ENCODE measurements around a stretch of chr10.

DNA sequence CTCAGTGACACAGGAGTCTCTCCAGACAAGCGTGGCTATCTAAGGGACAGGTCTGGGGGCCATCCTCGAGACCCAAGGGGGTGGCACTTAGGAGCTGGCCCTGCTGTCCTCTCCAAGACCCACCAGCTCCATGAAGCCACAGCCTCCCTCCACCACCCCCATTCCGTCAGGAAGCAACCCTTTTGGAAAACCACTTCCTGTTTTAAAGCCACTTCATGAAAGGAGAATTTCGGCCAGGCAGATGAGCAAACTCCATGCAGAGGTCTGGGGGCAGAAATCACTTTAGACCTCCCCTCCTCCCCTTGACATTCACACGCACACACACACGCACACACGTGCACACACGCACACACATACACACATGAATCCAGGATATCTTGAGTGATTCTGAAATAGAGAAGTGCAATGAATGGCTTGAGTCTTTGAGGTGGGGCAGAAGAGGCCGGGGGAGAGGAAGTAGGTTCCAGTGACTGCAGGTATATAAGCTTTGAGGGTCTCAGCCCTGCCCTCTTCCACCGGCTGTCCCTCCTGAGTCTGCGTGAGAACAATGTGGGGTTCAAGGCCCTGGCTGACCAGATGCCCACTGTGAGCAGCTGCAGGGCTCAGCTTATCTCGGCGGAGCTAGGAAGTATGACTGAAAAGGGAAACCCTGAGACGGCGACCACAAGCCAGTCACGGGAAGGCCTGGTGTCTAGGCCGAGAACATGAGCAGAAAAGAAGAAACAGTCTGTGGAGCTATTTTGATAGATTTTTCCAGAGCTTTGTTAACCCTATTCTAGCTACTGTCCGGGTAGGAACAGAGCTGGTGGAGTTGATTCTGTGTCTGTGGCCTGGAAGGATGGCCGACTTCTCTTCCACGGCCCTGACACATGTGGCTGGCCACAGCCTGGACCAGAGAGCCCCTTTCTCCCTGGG is 24.9 kb downstream of the RGS10 start:
- PRO-cap, result no peak

GRCh38 chr10:119537508-119537912 is 5.0 kb downstream of the RGS10 start:
- PRO-cap, result no peak

GRCh38 chr10:119541371-119541940 is 1.1 kb downstream of the RGS10 start:
- PRO-cap, result no peak

DNA sequence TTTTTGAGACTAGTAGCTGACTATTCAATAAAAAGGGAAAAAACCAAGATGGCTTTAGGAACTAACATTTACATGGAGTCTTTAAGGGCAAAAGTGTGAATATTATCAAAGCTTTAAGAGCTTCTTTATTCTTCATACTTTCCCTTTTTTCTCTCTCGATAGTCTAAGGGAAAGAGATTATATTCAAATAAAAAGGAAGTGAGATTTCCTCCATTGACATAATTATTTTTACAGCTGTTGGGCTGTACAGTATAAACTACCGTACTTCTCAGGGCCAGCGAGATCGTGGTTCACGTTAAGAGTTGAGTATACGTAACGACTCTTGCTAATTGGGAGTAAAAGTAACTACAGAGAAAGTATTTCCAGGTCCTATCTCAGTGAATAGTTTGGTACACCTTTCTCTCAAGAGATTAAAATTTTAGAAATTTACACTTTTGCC is 57.7 kb downstream of the INPP5F start:
- PRO-cap, result no peak

DNA sequence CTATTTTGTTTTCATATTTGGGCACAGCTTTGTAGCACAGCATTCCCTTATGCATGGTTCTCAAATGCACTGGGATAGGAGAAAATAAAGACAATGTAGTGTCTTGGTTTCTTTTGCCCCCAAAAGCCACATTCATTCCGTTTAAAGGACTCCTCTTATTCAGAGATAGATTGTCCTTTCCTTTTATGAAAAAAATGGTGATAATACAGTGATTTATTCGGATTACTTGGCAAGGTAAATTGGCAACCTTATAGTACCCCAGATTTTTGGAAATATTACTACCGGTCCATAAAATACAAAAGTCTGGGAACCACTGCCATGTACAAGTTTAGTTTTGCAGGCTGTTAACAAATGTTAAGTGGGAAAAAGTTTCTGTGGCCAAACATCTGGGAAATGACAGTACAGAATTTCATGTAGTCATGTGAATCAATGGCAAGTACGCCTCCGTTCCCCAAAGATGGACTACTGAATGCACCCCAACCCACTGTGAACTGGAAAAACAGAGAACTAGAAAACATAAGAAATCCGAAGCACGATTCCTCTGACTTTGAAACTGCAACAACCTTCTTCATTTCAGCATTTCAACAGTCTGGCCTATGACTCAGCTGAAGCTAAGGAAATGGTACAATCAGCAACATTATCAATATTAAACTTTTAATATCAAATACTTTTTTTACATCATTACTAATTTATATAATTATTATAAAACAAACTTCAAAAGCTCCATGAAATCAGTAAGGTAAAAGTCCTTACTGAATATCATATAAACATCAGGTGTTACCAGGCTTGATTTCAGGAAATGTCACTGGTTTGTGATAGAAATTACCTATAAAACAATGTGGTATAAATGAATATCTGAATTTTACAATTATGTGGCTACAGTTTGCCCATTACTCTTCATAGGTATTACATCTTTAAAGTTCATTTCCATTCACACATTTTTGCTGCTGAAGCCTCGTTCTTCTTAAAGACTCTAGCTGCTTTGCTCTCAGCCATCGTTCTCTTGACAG is 41.8 kb downstream of the MCMBP start:
- PRO-cap, result no peak

GRCh38 chr10:119852788-119853377 is 19.8 kb downstream of the MCMBP start:
- PRO-cap, result no peak

DNA sequence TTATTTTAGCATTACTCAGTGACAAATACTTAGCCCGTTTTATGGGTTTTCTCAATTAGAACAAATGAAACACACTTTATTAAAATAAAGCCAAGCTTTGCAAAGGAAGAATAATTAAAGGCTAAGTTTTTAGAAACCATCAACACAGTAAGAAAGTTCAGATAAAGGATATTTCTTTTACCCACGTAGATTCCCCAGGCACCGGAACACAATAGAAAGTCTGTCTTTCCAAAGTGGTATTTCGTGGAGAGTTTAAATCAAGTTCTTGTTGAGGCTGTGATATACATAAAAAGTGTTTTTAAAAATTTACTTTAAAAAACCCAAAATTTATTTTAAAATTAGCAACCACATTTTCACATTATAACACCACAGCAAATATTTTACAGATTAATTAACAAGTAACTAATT is 15.5 kb downstream of the MCMBP start:
- PRO-cap, result no peak

GRCh38 chr10:121553669-121554229 is 44.5 kb downstream of the FGFR2 start:
- PRO-cap, result no peak

DNA sequence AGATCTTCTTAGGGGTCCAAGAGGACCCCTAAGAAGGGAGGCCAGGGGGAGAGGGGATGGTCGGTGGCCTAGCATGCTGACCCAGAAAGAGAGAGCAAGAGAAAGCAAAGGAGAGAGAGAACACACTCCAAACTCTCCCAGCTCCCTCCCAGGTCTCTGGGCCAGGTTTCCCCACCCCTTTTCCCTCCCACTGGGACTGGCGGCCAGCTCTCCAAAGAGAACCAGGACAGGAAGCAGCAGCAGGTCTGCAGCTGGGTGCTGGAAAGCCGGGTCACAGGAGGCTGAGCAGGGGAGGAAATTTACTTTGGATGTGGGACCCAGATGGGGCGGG is 70.4 kb upstream of the FGFR2 start:
- PRO-cap, result no peak

DNA sequence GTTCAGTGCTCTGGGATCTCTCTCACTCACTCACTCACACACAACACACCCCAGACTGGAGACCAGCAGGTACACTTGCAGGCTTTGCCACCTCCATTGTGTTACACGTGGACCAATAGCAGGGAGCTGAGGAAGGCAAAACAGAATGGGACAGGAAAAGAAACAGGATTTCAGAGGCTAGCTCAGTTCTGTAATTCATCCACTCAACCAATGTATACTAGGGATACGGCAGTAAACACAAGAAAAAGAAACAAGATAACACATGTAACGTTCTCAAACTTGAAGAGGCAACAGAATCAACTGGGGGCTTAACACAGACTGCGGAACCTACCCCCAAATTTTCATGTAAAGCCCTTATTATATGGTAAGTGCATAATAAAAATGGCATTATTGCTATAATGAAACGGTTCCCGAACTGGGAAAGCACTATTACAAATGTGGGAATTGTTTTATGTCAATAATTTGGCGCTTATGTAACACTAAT is 1.5 kb downstream of the NSMCE4A start:
- PRO-cap, result no peak

- PRO-cap, result no peak
Measured at GRCh38 chr10:122054303-122054938, 65.5 kb downstream of the TACC2 start.

DNA sequence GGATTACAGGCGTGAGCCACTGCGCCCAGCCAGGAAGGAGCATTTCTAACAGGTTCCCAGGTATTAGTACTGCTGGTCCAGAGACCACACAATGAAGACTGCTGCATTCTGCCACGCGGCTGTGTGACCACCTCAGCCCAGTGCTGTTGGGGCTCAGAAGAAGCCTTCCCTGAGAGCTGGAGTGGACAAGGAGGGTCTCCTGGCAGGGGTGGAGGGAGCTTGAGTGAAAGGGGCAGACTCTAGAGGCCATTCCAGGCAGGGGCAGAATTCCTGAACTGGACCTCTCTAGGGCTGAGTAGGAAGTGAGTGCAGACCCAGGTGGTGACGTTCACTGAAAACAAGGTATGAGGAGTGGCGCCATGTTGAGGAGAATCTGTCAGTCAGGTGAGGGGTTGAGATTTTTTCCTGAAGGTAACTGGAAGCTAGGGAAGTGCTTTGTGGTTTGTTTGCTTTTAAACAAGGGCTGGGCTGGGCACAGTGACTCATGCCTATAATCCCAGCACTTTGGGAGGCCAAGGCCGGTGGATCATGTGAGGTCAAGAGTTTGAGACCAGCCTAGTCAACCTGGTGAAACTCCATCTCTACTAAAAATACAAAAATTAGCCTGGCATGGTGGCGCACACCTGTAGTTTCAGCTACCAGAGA is 67.6 kb downstream of the TACC2 start:
- PRO-cap, result no peak

GRCh38 chr10:122099061-122099531 is 110.1 kb downstream of the TACC2 start:
- PRO-cap, result no peak

DNA sequence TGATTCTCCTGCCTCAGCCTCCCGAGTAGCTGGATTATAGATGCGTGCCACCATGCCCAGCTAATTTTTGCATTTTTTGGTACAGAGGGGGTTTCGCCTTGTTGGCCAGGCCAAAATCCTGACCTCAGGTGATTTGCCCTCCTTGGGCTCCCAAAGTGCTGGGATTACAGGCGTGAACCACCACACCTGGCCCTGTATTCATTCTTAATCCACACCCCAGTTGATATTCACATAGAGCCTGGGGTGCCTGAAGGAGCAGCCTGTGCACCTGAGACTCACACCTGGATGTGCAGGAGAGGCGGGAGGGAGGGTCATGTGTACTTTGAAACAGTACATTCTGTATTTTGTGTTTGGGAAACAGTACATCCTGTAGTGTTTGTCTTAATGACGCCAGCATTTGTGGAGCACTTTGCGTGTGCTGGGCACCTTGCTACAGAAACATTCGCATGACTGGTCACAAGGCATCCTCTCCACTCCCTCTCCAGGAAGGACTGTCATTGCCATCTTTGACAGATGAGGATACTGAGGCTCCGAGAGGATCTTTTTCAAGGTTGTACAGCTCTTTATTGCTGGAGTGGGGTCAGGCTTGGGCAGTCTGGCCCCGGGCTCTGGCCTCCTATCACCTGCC is 132.0 kb downstream of the TACC2 start:
- PRO-cap, result no peak

DNA sequence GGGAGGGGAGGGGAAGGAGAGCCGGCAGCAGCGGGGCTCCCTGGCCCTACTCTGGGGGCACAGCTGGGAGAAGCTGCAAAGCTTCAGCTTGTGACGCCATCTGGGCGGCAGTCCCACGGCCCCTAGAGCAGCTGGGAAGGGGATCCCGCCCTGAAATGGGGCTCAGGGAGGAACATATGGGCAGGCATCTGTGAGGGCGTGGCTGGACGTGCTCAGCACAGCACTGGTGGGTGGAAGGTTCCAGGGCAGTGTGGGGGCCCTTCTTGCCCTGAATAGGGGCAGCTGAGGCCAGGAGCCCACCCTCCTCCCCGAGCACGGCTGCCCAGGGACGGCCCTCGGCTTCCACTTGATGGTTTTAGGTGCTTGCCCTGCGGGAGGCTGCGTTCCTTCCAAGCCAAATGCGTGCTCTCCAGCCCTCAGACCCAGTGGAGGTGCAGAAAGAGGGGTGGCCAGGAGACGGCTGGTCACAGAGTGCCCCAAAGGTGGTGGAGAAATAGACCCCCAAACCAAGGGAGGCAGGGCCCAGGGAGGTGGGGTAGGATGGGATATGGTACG is 120.9 kb upstream of the BTBD16 start:
- PRO-cap, result no peak

GRCh38 chr10:122152363-122152973 is 118.6 kb upstream of the BTBD16 start:
- PRO-cap, result no peak

GRCh38 chr10:122338846-122339508 is 35.5 kb upstream of the PLEKHA1 start:
- PRO-cap, result no peak

DNA sequence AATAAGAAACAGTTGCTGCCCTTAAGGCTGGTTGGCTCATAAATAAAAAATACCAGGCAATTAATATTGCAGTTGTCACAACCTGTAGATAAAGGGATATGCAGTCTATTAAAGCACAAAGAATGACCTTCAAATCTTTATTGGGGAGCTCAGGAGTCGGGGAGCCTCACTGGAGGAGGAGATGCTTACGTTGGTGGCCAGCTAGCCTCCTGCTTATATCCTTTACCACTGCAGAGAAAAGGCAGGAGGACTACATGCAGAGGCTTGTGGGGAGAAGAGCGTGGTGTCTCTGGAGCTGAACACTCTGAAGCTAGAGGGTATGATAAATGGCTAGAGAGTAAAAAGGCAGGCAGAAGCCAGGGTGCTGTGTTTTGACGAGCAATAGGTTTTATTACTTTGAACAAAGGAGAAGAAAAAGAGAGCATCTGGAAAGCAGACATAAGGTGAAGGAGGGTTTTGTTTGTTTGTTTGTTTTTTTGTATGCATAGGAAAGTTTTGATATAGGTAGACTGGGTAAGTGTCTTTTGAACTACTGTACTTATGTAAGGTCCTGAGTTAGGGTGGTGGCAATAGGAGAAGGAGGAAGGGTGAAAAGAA is 26.5 kb downstream of the PLEKHA1 start:
- PRO-cap, result no peak

GRCh38 chr10:122475494-122475786 is 14.1 kb downstream of the HTRA1 start:
- PRO-cap, result no peak

GRCh38 chr10:122489299-122489651 is 27.9 kb downstream of the HTRA1 start:
- PRO-cap, result no peak